Epithelial cell of prostate (primary cell): ENCODE measurements around the genes KCNK7 and SIPA1.

GRCh38 chr11:65322445-65322946, 7.8 kb downstream of the CDC42EP2 start:
- RRBS: no CpG with 5 or more reads among the region's 10 CpGs

DNA sequence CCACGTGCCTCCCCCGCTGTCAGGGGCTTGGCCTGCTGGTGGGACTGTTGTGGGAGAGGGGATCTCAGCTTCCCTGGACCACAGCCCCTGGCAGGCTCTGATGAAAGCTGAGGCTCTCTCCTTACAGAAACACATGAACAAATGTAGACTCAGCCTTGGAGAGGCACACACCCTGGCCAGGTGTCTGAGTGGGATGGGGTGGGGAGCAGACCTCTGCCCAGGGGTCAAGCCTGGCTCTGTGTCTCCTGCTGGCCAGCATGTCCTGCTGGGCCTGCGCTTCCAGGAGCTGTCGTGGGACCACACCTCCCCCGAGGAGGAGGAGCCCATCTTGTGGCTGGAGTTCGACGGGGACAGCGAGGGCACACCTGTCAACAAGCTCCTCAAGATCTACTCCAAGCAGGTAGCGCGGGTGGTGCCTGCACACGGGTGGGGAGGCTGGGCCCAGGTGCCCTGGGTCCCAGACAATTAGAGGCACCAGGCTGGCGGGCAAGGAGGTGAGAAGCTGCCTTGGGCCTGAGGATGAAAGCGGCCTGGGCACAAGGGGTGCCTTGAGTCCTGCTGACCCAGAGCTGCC, 14.1 kb downstream of the FRMD8 start:
- RRBS: no CpG with 5 or more reads among the region's 13 CpGs

DNA sequence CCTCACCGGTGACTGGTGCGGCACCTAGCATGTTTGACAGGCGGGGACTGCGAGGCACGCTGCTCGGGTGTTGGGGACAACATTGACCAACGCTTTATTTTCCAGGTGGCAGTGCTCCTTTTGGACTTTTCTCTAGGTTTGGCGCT, 37.0 kb downstream of the FRMD8 start:
- RRBS: 15% methylated on average over 1 of the region's 8 CpGs

DNA sequence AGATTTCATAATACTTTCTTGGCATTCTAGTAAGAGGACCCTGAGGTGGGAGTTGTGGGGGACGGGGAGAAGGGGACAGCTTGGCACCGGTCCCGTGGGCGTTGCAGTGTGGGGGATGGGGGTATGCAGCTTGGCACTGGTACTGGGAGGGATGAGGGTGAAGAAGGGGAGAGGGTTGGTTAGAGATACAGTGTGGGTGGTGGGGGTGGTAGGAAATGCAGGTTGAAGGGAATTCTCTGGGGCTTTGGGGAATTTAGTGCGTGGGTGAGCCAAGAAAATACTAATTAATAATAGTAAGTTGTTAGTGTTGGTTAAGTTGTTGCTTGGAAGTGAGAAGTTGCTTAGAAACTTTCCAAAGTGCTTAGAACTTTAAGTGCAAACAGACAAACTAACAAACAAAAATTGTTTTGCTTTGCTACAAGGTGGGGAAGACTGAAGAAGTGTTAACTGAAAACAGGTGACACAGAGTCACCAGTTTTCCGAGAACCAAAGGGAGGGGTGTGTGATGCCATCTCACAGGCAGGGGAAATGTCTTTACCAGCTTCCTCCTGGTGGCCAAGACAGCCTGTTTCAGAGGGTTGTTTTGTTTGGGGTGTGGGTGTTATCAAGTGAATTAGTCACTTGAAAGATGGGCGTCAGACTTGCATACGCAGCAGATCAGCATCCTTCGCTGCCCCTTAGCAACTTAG, 38.5 kb downstream of the FRMD8 start:
- RRBS: no CpG with 5 or more reads among the region's 9 CpGs

- RRBS: no CpG with 5 or more reads among the region's 9 CpGs
These were observed 40.7 kb downstream of the FRMD8 start for GRCh38 chr11:65426998-65427629.

GRCh38 chr11:65441381-65442274, 55.2 kb downstream of the FRMD8 start:
- RRBS: no CpG with 5 or more reads among the region's 14 CpGs

- RRBS: no CpG with 5 or more reads among the region's 9 CpGs
These were observed 63.4 kb downstream of the FRMD8 start for GRCh38 chr11:65449945-65450144.

DNA sequence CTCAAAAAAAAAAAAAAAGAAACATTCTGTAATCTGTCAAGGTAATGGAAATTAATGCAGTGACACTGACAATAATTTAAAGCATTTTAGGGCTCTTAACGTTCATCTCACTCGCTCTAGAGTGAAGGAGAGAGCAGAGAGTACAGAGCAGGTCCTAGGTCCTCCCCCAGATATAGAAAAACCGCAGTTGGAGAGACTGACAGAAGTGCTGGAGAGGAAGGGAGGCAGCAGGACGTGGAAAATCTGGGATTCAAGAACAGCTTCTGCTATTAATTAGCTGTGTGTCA, 28.7 kb upstream of the SCYL1 start:
- RRBS: no CpG with 5 or more reads among the region's 4 CpGs

GRCh38 chr11:65496500-65497493, 28.1 kb upstream of the SCYL1 start:
- RRBS: no CpG with 5 or more reads among the region's 23 CpGs

GRCh38 chr11:65506454-65506980, 18.4 kb upstream of the SCYL1 start:
- RRBS: no CpG with 5 or more reads among the region's 5 CpGs

DNA sequence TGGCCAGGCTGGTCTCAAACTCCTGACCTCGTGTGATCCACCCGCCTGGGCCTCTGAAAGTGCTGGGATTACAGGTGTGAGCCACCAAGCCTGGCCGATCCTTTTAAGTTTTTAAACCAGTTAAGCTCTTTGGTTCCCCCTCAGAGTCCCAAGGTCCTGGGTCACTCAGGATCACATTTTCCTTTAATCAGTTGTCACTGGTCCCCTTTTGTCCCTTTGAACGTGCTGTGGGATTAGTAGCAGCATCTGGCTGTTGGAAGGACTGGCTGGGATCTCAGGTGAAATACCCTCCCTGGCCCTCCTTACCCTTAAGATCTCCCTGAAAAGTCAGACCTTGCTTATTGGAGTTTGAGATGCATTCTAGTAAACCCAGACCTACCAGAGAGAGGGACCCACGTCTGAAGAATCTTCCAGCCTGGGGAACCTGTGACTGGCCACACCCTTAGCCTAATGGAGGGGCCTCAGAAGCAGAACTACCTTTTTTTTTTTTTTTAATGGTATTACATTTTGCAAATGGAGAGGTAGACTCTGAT, 17.8 kb upstream of the SCYL1 start:
- RRBS: no CpG with 5 or more reads among the region's 5 CpGs

GRCh38 chr11:65521931-65522589, 2.8 kb upstream of the SCYL1 start:
- RRBS: no CpG with 5 or more reads among the region's 20 CpGs

GRCh38 chr11:65522638-65523803, 1.9 kb upstream of the SCYL1 start:
- RRBS: no CpG with 5 or more reads among the region's 21 CpGs

GRCh38 chr11:65528892-65529429, 4.1 kb downstream of the SCYL1 start:
- RRBS: no CpG with 5 or more reads among the region's 13 CpGs

DNA sequence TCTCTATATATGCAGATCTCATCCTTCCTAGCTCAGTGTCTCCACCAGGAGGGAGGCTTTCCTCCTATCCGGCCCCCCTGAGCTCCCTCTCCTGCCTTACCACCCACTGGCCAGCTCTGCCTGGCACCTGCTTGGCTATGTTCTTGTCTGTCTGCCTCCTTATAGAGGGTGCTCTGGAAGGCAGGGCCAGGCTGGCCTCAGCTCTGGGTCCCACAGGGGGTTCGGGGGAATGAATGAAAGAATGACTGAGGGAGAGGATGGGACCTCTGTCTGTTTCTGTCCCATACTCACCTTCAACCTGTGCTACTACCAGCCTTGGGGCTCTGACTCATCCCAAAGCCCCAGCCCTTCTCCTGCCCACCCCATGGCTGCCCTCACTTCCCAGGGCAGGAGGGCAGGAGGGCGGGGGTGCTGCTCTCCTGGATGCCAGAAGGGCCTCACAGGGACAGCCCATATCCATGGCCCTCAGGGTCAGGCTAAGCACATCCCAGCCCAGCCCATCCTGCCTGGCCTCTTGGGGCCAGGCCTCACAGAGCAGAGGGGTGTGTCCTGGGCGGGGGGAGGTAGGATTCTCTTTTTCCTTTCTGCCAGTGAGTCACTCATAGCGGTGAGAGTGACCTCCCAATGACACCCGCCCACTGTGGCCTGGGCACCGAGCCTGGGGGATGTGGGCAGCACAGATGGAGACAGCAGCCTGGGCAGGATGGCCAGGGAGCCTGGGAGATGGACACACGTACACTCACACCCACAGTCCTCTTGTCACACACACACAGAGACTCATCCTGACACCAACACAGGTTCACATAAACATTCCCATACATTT, 2.5 kb downstream of the LTBP3 start:
- RRBS: no CpG with 5 or more reads among the region's 8 CpGs

DNA sequence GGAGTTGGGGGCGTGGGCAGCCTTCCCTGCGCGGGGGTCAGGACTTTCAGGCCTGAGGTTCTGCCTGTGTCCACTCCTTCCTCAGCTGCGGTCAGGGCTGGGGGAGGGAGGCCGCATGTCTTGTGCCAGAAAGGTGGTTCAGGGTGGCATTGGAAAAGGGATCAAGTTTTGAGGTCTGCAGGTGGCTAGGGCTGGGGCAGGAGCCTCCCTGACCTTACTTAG, 647 bp downstream of the EHBP1L1 start:
- RRBS: no CpG with 5 or more reads among the region's 5 CpGs

DNA sequence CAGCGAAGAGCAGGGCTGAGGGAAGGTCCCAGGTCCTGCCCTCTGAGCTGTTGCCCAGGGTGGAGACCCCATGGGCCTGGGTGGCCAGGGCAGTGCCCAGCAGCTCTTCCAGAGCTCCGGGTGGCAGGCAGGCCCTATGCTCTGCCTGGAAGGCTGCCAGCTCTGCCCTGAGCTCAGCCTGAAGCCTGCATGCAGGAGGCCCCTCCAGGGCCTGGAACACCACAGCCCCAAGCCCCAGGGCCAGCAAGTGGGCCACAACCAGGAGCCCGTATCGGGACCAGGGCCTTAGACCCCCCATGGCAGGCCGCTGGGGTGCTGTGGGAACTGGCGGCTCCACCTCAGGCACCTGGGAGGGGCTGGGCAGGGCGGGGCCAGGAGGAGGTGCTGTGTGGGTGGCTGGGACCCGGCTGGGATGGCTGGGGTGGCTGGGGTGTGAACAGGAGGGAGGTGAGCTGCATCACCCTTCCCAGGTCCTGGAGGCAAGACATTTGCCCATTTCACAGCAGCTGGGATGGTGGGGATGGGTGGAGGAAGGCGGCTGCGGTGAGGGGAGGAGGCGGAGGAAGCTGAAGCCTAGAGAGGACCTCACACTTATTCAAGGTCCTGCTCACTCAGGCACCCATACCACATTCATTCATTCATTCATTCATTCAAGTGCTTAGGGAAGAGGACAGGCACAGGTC, at the start of gene KCNK7:
Gene KCNK7, minus strand, starts transcription at position 326 of the 683 bp plus-strand sequence.
- RRBS: no CpG with 5 or more reads among the region's 11 CpGs

- RRBS: 85% methylated on average over 6 of the region's 24 CpGs
These were observed 5.0 kb downstream of the PCNX3 start for GRCh38 chr11:65620474-65621116.

- RRBS: 2% methylated on average over 6 of the region's 39 CpGs
These were observed at the start of gene SIPA1 for GRCh38 chr11:65637714-65638277. TSS of gene SIPA1 (plus strand) at chr11:65638101.

GRCh38 chr11:65641672-65642757, 4.1 kb downstream of the SIPA1 start:
- RRBS: 25% methylated on average over 20 of the region's 54 CpGs